Glomerular endothelial cell (primary cell): ENCODE results near the gene SPAG17.

DNA sequence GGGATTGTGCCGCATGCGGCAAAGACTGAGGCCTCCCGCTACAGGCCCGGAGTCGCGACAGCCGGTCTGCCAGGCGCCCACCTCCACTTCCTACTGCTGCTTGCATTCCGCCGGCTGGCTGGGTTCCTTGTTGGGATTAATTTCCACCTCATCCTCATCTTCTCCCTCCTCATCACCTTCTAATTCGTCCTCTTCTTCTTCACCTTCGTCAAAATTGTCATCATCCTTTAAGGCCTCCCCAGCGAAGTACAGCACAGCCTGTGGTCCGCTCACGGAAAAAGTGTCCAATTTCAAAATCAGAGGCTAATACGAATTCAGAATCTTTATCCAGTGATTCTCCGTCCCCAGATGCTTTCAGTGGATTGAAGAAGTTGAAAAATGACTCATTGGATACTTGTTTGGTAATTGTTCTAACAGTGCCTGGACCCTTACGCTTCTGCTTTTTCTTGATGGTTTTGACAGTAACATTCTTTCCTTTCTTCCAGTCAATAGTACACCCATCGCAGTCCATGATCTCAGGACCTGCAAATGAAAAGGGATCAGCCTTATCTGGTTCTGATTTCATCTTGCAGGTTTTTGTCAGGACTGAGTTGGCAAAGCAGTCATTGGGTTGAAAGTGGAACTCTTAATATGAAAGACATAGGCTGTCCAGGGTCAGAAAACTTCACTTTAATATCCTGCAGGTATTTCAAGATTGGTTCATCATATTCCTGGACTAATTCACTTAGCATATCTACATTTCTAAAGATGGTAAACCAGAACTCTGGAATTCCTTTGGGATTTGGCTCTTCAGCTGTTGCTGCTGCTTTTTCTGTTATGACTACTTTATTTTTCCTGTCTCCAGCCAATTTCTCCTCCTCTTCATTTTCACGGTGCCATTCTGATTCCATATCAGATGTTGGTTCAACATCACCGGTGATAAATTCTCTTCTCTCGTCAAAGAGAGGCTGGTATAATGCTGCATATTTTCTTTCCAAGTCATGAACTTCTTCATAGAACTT lies 37.7 kb downstream of the CD58 start:
- RAMPAGE, long total RNA, result no peak

DNA sequence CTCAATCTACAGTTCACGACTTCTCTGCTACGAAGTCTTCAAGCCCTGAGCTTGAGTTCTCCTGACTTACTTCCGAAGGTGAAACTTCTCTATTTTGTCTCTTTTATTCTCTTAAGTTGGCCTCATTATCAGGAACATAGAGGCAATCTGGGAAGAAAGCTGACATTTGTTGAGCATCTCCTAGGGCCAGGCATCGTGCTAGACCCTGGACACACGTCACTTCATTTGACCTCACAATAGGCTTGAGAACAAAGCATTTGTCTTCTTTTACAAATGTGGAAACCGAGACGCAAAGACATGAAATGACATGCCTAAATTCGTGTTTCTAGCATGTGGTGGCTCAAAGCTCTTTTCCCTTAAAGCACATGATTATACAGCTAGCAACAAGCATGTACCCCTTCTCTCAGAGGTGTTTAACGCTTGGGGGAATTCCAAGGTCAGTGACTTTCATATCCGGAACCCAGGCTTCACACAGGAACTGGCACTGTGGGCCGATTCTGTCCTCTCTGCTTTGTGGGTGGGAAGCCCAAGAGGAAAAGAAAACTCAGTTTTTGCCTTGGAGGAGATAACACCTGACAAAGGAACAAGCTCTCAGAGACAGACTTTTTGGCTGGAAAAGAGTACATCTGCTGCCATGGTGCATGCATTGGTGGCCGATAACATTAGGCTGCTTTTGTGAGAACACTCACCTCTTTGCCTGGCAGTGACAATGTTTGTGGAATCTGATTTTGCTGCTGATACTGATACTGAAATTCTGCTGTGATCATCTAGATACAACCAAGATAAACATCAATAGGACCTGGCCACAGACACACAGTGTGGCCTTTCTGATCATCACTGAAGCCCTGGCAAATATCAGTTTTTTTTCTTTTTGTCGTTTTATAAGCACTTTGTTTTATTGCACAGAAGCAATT lies 15.4 kb upstream of the CD2 start:
- RAMPAGE, long total RNA, result no peak

GRCh38 chr1:116847668-116848082 lies 62.0 kb upstream of the PTGFRN start:
- RAMPAGE, long total RNA, result no peak

DNA sequence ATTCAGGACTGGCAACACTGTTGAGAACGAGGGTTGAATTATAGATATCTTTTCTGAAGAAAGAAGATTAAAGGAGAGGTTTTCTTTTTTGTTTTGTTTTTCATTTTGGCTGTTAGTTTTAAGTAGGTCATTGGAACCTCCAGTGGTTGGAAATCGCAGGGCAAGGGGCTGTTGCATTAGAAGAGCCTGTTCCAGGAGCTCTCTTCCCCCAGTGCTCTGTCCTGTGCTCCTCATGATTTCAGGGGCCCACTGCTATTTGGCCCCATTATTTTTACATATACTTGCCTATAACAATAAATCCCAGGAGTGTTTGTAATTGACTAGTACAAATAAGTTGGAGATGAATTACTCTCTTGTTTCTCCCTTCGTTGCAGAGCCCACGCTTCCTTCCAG lies 26.6 kb upstream of the TTF2 start:
- RAMPAGE, long total RNA, result no peak

- RAMPAGE, long total RNA, result no peak
Measured at GRCh38 chr1:117121236-117121605, 328 bp downstream of the TRIM45 start.

DNA sequence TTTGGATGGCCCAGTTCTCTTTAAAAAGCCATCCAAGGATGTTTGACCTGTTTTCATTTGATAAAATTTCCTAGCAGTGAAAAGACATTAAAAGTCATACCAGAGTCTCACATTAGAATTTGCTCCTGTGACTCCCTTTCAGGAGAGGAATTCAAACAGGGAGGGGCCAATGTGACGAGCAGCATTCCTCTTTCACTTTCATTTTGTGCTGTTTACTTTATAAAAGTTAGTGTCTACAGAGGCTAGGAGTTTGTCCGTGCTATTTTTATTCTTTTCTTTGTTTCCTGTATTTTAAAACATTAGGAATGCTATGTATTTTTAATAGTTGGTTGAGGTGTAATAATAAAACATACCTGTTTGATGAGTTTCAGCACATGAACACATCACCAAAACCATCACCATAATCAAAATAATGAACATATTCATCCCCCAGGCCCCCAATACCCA lies 129.2 kb downstream of the TENT5C start:
- RAMPAGE, long total RNA, result no peak

GRCh38 chr1:118118334-118118914 lies 66.6 kb downstream of the SPAG17 start:
- RAMPAGE, long total RNA, result no peak

- RAMPAGE, long total RNA, result no peak
Measured at GRCh38 chr1:118184565-118185852, at the start of gene SPAG17. TSS of gene SPAG17 (minus strand) at chr1:118185228.

- RAMPAGE, long total RNA, result no peak
Measured at GRCh38 chr1:118983615-118984245, 4.4 kb downstream of the TBX15 start.

DNA sequence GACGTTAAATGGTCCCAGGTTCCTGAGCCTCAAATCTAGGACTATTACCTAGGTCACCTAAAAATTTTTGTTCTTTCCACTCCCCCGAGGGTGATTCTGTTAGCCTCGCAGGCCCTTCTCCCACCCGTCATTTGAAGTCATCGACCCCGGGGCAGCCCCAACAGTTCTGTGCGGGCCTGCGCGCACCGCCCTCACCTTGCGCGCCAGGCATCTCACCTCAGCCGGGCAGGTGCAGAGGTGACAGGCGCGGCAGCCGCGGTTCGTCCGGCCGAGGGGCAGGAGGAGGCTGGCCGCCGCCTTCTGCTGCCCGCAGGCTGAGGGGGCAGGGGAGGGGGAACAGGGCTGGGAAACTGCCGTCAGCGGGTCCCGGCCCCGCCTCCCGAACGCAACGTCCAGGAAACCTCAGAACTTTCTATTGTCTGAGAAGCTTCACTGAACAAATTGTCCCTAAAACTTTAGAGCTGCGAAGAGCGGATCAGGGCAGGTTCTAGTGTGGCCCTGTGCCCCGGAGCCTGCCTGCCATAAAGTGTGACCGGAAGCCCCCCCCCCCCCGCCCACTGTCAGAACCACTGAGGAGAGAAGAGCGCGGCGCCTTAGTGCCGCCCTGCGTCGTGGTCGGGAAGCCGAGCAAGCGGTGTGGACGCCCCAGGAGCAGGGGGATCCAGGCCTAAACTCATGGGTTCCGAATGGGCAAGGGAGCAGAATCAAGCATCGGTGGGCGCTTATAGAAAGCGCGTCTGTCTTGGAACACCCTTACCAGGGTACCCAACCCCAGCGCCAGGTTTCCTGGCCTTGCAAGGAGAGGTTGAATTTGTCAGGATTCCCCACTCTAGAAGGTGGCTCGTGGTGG lies 13.2 kb upstream of the TBX15 start:
- RAMPAGE, long total RNA, result no peak

- RAMPAGE, long total RNA, result no peak
Measured at GRCh38 chr1:119140880-119141551, 563 bp upstream of the WARS2 start.

DNA sequence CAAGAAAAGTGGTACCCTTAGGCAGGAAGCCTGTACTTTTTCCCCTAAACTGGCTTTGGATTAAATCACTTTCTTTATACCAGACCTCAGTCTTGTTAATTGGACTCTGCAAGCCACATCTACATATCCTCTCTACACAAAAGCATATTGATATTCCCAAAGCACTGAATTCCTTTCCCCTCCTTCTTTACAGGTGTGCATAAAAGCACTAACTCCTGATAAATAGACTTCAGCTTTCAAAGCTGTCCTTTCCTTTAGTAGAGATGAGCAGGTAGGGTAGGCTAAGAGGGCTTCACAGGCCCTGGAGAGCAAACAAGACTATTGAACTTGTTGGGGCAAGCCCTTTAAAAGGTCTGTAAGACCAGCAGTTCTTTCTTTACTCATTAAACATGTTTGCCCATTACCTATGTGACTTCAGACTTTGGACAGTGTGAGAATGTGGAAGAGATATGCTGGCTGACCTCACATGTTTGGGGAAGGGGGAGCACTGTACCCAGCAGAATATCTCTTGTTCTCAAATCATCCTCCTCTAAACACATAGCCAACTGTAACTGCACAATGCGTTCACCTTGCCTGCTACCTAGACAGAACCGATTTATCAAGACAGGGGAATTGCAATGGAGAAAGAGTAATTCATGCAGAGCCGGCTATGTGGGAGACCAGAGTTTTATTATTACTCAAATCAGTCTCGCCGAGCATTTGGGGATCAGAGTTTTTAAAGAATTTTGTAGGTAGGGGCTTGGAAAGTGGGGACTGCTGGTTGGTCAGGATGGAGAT lies 27.2 kb upstream of the HAO2 start:
- RAMPAGE, long total RNA, result no peak

DNA sequence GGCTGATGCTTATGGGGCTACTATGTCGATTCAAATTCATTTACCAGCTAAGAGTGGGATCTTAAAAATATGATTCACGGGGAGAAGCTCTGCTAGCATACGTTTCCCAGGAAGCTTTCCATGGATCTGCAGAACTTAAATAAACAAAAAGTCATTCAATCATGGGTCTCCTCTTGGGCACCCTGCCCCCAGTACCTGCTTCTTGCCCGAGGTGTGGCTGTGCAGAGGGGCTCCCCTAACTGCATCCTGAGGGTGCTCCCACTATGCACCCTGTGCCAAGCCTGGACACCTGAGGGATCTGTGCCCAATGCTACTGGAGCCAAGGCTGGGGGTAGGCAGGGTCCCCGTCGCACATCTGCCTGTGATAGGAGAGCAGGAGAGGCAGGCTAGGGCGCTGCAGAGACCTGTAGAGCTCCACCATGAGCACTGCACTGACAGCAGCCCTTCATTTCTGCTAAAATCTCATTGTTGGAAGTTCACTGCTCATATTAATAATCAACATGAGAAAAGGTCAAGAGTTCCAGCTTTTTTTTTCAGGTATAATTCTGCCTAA lies 19.9 kb downstream of the HMGCS2 start:
- RAMPAGE, long total RNA, result no peak

- RAMPAGE, long total RNA, result no peak
Measured at GRCh38 chr1:119750614-119751345, 17.9 kb downstream of the HMGCS2 start.

- RAMPAGE, long total RNA, result no peak
Measured at GRCh38 chr1:120132110-120132407, 44.3 kb downstream of the SEC22B start.

- RAMPAGE, long total RNA, result no peak
Measured at GRCh38 chr1:120724465-120724911, 743 bp downstream of the NOTCH2NLR start.

DNA sequence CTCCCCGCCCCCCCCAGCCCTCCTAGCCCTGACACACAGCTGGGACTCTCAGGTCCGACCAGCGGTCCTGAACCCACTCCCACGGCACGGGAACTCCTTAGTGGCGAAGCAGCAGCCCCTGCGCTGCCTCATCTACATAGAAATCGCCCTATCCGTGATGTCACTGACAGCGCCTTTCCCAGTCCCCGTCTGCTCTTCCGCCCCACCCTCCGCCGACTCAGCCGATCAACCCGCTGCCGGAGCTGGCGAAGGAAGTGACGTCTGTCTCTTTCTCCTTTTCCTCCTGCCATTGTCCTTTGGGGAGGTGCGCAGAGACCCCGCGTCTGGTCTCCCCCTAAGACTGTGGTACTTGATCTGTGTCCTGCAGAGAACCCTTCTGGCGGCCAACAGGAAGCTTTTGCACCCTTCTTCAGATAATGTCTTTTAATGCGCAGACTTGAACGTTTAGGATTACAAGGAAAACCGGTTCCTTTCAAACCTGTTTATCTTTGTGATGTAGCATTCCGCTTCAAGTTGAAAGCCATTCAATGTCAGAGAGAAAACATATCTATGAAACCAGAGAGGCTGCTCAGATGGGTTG lies 38.4 kb upstream of the PPIAL4A start:
- RAMPAGE, long total RNA, result no peak

DNA sequence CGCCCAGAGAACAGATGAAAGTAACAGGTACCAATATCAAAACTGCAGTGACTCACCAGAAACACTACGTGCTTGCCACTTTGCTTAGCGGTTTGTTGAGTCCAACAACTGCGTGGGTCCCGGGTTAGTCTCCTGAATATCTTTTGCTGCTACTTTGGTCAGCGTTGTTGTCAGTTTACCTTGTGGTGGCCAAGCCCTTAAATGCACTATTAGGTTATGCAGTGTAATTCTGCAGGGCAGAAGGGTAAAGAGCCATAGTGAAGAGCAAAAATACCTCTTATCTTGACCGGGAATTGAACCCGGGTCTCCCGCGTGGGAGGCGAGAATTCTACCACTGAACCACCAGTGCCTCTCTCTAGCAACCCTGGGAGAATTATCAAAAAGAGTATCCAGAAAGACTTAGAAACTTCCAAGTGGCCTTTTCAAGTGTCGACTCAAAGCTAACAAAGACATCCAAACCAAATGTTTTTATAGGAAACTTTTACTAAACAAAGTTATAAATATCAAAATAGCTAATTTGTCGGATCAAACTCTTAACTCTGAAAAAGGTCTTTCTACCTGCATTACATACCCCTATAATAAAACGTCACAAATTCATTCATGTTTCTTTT lies 127.1 kb downstream of the PPIAL4A start:
- RAMPAGE, long total RNA, result no peak

DNA sequence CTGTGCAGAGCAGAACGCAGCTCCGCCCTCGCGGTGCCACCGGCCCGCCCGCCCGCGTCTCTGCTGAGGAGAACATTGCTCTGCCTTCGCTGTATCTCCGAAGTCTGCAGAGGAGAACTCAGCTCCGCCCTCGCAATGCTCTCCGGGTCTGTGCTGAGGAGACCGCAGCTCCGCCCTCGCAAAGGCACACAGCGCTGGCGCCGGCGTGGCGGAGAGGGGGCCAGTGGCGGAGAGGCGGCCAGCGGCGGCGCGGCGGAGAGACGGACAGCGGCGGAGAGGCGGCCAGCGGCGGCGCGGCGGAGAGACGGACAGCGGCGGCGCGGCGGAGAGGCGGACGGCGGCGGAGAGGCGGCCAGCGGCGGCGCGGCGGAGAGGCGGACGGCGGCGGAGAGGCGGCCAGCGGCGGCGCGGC lies 579.0 kb downstream of the H3-7 start:
- RAMPAGE, long total RNA, result no peak

- RAMPAGE, long total RNA, result no peak
Measured at GRCh38 chr1:143643029-143643667, 262.6 kb downstream of the H3-7 start.